Skeletal muscle satellite cell (primary cell): ENCODE measurements around a stretch of chrX.

- CAGE, long polyA plus RNA: no peak
Measured at GRCh38 chrX:149940514-149940999, 2.3 kb upstream of the EOLA2 start.

DNA sequence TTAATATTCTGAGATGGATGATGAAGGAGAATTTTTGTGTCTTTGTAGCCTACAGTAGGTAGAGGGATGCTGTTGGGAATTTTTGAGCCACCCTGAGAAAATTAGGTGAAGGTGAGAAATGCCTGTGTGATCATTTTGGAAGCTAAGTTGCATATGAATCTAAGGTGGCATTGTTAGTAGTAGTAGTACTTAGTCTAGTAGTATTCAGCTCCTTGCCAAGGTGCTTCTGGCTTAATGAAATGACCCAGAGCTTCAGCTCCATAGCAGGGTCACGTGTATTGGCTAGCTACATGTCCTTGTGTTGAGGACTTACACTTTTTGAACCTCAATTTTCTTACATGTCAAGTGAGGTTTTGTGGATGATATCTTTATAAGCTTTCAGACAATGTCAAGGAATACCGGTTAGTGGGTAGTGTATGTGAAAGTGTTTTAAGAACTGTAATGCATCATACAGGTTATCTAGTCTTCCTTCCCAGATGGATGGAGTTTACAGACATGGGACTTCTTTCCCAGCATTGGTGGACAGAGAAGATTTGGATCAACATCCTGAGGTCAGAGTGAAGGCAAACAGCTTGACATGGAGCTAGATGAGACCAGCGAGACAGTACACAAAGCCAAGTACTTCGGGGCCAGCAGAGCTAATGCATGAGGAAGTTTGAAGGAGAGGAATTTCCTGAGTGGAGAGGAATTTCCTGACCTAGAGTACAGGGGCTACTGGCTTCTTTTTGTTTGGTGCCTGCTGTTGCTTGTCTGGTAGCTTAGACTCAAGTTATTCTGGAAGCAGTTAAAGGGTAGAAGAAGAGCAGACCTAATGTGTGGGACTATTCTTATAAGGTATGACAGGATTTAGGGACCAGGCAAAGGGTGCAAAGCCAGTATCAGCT lies 68.8 kb upstream of the EOLA2 start:
- CAGE, long polyA plus RNA: no peak

DNA sequence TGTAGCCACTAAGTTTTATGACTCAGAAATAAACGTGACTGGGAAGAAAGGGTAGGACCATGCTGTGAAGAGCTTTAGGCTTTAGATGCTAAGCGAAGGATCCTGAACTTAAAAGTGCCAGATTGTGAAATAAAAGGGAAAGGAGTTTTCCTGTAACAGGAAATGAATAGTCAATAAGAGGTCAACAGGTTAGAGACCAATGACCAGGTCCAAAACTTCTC lies 98.7 kb upstream of the EOLA2 start:
- CAGE, long polyA plus RNA: no peak

DNA sequence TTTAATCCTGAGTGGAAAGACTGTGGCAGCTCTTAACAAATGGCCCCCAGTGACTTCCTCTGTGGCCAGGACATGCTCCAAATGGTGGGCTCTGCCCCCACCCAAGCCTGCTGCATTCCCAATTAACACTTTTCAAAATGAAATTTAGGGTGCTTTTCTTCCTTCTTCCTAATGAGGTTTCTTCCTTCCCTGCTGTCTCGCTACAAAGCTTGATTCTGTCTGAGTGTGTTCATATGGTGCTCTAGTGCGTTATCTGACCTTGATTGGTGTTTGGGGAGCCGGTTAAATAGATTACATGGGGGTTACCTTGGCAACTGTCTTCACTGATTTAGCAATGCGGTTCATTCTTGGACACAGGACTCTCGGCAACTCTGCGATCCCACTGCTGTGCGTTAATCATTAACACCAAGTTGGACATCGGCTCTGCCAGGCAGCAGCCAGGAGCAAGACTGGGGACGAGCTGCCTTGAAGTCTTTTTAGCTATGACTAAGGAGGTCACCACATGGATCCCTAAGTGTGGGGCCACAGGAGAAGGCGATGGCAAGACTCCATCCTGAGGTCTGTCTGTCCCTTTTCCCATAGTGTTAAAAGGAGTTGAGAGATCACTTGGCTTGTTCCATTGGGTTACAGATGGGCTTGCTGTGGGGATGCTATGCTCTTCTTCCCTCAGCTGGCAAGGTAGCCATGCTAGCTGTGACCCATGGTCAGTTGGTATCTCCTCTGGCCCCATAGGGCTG lies 93.5 kb upstream of the MAMLD1 start:
- CAGE, long polyA plus RNA: no peak

DNA sequence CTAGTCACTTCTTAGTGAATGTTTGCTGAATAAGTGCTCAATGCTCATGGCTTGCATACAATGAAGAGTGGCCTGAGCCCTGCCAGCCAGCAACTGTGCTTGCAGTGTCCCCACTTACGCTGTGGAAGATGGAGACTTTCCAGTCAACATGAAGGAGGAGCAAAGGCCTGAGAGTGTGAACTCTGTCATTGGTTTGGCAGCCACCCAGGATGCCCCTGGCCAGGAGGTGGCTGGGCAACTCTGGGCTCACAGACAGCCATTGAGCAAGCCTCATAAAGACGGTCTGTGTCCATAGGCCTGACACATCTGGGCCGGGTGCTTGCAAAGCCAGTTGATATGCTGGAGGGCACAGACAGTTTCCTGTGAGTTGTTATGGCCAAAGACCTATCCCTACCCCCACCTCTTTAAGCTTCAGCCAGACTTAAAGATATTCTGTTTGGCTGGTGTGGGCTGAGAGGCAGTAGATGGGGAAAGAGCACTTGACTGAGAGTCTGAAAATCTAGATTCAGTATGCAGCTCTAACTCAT lies 72.0 kb upstream of the MAMLD1 start:
- CAGE, long polyA plus RNA: no peak

- CAGE, long polyA plus RNA: no peak
Measured at GRCh38 chrX:150694201-150694607, 1.0 kb downstream of the MTMR1 start.

DNA sequence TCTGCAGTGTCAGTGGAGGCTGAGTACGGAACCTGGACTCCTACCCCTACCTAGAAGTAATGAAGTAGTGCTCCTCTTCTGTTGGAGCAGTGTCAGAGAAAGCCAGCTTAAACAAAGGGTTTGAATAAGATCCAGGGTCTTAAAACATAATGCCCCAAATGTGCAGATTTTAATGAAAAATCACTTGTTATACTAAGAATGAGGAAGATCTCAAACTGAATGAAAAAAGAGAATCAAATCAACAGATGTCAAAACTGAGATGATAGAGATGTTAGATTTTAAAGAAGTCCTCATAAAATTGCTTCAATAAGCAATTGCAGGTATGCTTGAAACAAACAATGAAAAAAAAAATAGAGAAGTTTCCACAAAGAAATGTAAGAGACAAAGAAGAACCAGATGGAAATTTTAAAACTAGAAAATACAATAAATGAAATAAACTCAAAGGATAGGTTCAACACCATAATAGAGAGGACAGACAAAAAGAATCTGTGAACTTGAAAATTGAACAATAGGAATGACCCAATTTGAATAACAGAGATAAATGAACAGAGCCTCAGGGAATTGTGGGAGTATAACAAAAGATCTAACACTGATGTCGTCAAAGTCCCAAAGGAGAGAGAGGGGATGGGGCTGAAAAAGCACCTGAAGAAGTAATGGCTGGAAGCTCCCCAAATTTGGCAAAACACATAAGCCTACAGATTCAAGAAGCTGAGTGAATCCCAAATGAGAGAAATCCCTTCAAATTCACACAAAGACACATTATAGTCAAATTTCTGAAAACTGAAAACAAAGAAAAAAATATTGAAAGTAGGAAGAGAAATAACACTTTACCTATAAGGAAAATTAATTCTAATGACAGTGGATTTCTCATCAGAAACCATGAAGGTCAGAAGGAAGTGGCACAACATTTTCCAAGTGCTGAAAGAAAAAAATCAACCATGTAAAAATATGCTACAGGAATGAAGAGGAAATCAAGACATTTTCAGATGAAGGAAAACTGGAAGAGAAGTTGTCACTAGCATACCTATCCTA lies 11.8 kb downstream of the MTMR1 start:
- CAGE, long polyA plus RNA: no peak

DNA sequence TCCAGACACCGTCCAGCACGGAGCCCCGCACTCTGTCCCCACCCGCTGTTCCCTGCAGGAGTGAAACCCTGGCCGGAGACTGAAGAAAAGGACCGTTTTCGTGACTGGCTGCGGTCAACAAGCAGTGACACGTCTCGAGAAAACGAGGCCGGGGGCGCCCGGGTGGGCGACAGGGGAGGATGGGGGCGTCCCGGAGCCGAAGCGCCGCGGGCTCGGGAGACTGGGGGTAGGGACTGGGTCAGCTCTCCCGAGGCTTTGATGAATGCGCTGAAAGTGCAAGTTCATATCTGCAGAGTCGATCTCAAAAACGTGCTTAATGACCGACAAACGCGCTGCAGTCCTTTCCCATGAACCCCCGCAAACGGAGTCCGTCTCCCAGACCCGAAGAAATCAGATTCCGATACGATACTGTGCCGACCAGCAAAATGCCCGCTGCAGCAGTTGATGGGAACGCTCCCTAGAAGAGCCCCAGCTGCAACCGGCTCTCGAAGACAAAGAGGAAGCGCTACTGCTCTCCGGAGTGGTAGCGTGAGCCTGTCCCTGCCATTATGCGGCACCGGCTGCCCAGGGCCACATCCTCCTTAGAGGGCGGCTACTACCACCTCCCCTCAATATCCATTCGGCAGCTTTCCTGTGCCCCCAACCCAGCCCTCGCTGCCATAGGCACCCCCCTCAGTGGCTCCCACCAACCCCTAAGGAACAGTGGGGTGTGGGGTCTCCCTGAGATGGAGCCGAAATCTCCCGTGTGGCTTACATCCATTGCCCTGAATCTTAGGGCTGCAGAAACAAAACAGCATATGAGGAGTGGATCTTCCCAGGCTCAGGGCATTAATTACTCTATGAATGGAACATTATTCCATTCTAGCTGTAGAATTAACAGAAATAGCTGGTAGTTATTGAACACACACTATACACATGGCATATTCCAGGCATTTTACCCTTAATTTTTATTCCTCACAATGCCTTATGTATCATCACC lies 962 bp upstream of the CD99L2 start:
- CAGE, long polyA plus RNA: no peak

DNA sequence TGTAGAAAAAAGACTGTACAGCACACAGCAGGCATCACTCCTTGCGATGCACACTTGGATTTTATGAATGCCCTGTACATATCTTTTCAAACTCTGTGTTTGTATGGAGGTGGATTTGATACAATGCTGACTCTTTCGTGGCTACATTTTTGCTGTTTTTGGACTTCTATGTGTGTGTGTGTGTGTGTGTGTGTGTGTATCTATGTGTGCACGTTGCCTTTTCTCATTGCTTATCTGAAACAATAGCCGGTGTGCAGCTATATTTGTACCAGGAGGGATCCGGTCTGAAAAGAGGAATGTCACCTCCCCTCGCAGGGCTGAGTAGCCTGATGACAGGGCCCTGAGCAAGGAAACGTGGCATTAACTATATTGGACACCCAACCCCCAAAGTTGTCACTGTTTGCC lies 8.0 kb downstream of the PRRG3 start:
- CAGE, long polyA plus RNA: no peak

GRCh38 chrX:151970543-151971551 lies 3.6 kb downstream of the GABRE start:
- CAGE, long polyA plus RNA: no peak

DNA sequence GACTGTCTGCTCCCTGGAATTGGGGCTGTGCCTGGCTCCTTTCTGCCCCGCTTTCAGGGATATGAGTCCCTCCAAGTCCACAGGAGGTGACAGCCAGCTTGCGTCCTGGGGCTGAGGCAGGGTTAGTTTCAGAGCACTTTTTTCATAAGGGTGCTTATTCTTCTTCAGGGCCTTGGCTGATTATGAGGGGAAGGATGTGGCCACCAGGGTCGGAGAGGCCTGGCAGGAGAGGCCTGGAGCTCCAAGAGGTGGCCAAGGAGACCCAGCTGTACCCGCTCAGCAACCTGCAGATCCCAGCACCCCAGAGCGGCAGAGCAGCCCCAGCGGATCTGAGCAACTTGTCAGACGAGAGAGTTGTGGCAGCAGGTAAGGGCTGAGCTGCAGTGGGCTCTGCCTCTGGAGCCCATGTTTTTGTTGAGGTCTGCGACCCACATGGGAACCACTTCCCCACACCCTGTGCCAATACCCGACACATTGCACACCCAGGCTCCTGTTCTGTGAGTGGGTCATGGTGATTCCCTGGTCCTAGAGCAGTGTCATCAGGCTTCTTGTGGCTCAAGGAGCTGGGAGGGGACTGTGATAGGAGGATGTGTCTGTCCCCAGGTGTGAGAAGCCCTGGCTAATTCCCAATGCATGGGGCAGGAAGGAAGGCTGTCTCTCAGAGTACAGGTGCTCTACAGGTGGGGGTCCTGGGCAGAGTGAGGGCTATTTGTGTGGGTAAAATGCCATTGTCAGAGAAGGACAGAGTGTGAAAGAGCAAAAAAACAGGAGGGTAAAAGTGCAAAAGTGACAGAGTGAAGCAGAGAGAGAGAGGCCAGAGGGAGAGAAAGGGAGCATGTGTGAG lies 47.5 kb downstream of the ZNF185 start:
- CAGE, long polyA plus RNA: no peak

DNA sequence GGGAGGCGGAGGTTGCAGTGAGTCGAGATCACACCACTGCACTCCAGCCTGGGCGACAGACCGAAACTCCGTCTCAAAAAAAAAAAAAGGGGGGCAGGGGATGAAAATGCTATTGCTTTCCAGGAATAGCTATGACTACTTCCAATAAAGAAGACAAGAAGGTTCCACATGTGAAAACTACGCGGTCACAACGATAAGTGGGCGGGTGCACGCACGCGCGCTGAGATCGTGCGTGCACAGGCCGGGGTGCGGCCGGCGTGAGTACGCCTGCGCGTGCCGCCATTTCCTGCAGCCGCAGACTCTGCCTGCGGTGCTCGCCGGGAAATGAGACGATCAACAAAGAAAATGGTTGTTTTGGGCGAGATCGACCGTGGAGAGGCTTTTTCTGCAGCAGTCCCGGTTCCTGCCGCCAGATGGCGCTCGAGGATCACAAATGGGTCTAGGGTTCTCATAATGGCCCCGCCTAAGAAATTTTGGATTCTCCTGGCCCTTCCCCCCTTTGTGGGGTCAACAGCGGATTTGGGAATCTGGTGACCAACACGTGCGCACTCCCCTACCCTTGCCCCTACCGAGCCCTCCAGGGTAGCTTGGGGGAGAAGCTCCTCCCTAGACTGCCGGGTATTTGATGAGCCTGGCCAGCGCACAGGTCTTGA lies 35.1 kb downstream of the PNMA5 start:
- CAGE, long polyA plus RNA: no peak

DNA sequence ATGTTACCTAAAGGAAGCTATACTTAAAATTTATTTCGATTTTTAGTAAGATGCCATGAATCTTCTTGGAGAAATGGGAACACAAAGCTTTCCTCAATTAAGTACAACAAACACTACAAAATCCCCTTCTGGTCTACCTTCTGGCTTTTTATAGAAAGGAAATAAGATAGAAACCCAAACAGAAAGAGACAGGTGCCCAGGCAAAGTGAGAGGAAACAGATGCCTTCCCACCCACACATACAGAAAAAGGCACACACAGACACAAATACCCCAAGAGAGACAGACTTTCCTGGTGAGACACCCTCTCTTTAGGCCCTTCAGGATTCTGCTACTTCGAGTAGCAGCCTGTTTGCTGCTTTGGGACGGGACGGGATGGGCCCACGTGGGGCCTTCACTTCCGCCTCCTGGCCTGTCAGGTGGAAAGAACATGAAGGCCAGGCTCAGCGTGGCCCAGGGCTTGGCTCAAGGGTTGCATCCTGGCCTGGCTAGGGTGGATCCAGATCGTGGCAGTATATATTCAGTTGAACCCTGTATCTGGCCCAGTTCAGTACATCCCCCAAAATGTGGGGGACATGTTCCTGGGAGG lies 2.1 kb downstream of the ZNF275 start:
- CAGE, long polyA plus RNA: no peak

- CAGE, long polyA plus RNA: no peak
Measured at GRCh38 chrX:153507572-153508089, 9.8 kb upstream of the ATP2B3 start.

GRCh38 chrX:153609680-153610304 lies 10.9 kb upstream of the CCNQ start:
- CAGE, long polyA plus RNA: no peak

DNA sequence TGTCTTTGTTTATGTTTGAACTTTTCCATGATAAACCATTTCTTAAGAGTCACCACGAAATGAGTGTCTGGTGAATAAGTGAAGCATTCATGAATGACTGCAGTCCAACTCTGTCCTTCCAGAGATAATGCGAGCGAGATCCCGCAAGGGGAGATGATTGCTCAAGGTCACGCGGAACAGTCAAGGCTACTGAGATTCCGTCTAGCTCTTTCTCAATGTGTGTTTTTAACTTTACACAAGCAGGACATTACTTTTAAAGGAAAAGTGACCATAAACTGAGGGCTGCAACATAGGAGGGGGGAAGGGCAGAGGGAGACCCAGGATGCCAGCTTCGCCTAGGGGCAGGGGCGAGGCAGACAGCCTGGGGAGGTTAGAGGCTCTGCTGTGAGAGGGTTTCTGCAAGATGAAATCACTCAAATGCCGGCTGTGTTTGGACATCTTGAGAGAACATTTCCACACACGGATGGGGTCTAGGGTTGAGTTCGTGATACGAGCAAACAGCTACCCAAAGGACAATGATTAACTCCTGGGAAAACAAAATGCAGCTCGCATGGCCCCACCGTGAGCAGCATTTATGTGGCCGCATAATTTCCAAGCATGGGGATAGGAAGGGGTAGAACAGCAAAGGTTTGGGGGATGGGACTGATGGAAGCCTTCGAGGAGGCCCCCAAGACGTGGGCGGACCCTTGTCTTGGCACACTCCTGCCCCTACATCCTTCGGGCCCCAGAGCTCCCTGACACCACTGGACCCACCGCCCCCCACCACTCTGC lies 23.9 kb upstream of the CCNQ start:
- CAGE, long polyA plus RNA: no peak

DNA sequence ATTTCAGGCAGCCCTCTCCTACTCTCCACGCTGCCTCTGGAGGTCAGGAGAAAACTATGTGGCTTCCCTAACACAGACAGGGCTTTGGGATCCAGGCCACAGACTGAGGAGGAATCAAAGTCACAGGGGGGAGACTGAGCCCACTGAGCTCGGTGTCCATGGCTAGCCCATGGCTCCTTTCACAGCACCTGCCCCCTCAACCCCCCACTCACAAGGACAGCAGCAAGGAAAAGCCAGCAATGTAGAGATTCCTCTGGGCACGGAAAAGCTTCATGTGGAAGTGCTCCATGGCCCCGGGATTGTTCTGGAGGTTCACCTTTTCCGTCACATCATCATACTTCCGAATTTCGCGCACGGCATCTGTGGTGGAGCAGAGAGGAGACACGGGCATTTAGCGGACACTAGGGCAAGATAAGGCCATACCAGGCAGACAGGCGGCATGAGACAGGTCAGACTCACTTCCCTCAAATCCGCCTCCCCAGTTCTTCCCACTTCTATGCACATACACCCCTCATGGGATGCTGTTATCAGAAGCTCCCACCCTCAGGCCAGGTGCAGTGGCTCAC lies 8.8 kb downstream of the BCAP31 start:
- CAGE, long polyA plus RNA: no peak

DNA sequence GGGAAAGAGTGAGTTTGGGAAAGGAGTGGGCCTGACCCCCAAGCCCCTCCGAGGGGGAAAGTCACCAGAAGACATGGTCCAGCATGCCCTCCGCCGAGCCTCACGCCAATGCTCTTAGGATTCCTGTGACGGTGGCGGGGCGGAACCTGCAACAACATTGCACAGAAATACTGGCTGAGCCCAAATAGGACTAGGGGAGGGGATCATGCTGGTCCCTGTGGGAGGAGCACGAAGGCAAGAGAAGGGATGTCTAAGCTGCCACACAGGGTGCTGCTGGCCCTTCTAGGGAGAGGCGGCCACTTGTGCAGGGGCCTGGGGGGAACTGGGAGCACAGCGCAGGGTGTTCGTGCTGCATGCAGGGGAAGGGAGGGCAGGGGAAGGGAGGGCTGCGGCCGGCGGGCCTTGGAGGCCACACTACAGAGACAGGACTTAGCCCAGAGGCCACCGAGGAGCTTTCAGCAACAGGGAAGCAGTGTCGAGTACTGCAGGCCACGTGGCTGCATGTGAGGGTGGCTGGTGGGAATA lies 19.2 kb upstream of the PLXNB3 start:
- CAGE, long polyA plus RNA: no peak

- CAGE, long polyA plus RNA: no peak
Measured at GRCh38 chrX:154019381-154019619, 402 bp downstream of the IRAK1 start.

- CAGE, long polyA plus RNA: no peak
Measured at GRCh38 chrX:154038846-154039045, 19.0 kb upstream of the IRAK1 start.